AG09319 (cell line): ENCODE measurements around a stretch of chr2.

DNA sequence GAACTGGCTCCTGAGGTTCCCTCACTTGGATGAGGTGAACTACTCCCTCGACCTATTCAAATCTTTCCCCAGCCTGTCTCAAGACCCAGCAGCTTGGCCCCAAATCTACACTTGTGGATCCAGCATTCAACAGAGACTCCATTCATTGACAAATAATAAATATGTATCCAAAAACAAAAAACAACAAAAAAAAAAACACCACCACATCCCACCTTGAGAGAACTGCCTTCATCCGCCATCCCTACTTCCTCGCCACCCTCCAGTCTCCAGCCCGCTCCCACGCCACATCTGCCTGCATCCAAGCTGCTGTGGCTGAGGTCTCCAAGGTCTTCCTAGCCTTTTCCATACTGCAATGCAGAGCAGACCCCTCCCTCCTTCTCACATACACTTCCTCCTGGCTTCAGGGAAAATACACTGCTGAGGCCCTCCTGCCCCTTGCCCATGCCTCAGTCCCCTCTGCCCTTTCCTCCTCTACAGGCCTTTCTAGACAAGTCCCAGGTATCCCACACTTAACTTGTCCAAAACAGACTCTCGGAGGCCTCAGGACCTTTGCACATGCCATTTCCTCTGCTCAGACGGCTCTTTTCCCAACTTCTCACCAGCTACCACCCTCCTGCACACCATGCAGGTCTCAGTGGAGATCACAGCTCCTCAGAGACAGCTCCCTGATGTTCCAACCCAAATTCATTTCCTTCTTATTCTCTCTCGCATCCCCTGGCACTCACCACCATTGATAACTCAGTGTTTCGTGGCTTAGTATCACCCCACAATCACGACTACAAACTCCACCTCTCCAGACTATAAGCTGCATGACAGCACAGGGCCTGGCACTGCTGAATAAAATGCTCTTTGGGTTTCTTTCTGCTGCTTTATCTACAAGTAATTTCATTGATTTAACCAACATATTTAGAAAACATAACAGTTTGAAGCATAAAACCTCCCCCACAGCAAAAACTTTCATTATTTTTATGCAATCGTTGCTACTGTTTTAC lies 11.7 kb downstream of the TBC1D8 start:
- RRBS: no CpG with 5 or more reads among the region's 11 CpGs

- RRBS: no CpG with 5 or more reads among the region's 2 CpGs
These were observed 13.9 kb downstream of the CNOT11 start for GRCh38 chr2:101266585-101266901.

GRCh38 chr2:101268744-101269995 lies 16.5 kb downstream of the CNOT11 start:
- RRBS: no CpG with 5 or more reads among the region's 10 CpGs

DNA sequence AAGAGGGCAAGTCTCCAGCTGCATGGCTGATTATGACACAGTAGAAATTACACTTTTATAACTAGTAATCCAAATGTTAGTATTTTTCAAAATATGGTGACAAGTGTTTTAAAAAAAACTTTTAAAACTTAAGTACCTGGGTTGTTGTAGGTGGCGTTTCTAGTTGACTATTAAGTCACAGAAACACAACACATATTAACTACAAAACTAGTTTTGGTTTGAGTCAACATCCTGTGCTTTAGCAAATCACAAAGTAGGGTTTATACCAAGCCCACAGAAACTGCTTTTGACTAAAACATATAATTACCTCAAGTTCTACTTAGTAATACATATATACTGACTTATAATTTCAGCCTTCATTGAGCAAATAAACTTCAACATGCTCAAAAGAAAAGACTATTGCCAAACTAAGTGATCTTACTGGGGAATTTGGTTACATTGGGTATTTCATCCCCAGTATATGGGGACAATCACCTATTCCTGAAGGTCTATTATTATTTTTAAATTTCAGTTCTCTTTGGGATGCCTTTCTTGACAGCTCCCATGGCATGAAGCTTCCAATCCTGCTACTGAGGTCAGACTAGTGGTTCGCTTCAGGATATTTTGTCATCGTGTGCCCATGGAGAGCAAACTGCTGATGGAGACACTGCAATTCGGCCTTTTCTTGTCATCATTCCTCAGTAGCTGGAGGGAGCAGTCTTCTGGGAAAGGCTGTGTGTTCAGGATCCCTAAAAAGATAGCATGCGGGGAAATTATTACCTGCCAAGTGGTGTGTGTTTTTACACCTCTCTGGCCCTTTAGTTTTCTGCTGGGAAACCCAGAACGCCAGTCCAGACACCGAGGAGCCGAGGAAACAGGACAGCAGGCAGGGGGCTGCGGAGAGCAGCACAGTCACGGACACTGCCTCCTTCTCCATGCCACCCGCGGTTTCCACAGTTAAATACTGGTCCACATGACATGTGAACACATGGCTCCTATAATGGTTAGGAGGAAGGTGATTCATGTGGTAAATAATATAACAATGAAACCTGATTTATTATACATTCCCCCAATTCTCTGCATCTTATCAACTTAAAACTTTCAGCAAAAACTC lies 20.0 kb downstream of the CNOT11 start:
- RRBS: no CpG with 5 or more reads among the region's 12 CpGs

- RRBS: no CpG with 5 or more reads among the region's 2 CpGs
These were observed 2.9 kb upstream of the RNF149 start for GRCh38 chr2:101311380-101311801.

DNA sequence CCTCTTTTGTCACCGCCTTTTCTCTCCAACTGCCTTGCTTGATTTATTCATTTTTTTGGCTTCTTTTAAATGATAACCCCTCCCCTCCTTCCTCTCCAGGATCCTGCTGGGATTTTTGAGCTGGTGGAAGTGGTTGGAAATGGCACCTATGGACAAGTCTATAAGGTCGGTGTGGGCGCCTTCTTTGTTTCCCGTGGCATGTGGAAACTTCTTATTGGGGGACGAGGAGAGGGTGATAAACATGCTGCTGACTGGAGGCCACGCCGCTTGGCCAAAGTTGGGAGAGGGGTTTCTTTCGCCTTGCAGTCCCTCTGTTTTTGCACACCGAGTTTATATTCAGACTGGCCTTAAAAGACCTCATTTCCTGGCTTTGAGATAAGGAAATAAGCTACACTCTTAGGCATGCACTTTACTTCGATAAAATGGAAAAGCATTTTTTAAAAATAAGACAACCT lies 894 bp downstream of the MAP4K4 start:
- RRBS: no CpG with 5 or more reads among the region's 10 CpGs

GRCh38 chr2:101700226-101700865 lies 2.8 kb downstream of the MAP4K4 start:
- RRBS: no CpG with 5 or more reads among the region's 7 CpGs

DNA sequence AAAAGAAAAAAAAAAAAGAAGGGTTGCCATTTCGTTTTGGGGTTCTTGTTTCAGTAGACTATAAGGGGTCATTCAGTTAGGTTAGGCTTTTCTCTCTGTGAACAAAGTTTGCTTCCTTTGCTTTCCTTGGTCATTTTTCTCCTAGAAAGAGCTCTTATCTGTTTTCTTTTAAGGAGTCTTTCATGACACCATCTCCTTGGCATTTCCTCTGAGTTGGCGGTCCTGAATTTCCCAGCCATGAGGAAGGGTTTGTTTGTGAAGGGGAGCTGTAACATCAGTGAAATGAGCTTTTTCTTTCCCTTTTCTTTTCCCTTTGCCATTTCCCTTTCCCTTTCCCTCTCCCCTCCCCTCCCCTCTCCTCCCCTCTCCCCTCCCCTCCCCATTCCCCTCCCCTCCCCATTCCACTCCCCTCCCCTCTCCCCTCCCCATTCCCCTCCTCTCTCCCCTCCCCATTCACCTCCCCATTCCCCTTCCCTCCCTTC lies 61.7 kb downstream of the MAP4K4 start:
- RRBS: no CpG with 5 or more reads among the region's 2 CpGs

DNA sequence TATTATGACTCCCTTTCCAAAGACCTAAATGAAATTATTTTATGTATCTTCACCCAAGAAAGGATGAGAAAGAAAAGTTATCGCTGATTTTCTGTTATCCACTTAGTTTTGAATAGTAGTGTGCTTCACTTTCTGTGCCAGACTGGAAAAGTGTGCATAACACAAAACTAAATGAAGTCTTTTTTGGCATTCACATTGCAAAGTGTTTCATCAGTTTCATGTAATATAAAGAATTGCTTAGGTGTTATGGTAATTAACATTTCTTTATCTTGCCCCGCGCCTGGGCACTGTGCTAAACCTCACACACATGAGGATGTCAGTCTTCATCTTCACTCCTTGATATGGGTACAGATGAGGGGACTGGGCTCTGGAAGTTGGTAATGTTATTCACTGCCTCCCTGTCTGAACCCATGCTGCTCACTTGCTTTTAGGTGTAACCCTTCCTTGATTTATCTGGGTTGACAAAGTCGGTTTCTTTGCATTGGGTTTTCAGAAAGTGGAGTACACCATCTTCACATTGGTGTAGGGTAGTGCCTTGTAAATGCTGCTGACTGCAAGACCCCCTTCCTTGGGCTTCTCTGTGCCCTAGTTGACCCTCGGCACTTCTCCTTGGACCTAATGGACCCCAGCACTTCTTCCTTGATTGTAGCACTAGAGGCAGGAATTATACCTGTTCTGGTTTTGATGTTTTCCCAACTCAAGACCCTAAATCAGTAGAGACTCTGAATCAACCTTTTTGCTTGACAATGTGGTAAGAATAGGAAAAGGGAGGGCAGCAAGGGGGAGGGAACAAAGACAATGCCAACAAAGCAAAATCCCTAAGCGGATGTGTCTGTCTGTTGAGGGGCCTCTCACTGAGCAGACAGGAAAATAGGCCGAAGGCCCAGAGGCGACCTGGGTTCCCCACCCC lies 75.2 kb downstream of the MAP4K4 start:
- RRBS: no CpG with 5 or more reads among the region's 8 CpGs

DNA sequence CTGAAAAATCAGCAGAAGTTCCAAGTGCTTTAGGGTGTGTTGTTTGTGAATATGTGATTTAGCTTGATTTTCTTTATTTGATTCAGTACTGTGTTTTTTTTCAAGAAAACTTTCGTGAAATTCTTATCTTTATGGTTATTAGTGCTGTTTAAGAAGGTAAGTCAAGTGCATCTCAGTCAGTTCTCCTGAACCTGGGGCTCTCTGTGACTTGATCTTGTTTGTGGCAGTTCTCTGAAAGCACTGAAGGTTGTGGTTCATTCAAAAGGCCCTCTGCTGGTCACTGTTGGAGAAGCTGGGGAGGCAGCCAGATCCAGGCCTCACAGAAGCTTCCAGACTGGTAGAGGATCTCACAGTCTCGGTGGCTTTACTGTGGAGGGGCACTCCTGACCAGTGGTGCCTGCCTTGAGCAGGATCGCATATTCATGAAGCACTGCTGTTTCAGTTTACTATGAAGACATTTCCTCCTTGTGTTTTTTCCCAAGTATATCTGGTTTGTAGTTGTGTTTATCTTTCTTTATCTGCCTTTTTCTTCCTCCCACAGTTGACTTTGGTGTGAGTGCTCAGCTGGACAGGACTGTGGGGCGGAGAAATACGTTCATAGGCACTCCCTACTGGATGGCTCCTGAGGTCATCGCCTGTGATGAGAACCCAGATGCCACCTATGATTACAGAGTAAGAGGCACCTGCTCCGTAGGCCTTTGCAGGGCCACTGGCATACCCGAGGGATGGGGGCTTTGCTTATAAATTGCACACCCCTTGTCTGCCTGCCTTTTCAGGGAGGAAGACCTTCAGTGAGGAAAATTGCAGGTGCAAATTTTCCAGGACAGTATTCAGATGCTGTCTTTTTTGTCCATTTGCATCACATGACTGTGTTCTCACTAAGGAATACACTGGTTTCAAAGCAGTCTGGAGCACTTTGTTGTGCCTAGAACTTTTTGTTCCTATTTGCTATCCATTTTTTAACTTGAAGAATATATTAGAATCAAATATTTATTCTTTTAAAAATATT lies 134.0 kb downstream of the MAP4K4 start:
- RRBS: no CpG with 5 or more reads among the region's 8 CpGs

DNA sequence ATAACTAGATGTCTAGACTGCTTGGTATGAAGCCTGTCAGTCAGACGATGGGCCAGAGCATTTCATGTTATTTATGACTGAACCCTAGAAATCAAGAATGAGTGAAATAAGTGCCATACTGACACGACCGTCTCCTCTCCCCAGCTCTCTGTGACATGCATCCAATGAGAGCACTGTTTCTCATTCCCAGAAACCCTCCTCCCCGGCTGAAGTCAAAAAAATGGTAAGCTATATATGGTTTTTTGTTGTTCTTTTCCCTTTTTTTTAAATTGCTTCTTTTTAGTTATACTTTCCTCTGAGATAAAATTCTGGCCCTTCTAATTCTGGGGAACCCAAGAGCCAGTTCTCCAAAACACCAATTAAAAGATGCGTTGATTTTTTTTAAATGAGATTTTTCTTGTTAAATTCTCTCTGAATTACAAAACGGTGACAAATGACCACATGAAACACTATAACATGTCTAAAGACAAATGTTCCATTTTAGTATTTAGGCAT lies 138.3 kb downstream of the MAP4K4 start:
- RRBS: no CpG with 5 or more reads among the region's 6 CpGs

- RRBS: no CpG with 5 or more reads among the region's 4 CpGs
These were observed 144.8 kb downstream of the MAP4K4 start for GRCh38 chr2:101842333-101842734.

DNA sequence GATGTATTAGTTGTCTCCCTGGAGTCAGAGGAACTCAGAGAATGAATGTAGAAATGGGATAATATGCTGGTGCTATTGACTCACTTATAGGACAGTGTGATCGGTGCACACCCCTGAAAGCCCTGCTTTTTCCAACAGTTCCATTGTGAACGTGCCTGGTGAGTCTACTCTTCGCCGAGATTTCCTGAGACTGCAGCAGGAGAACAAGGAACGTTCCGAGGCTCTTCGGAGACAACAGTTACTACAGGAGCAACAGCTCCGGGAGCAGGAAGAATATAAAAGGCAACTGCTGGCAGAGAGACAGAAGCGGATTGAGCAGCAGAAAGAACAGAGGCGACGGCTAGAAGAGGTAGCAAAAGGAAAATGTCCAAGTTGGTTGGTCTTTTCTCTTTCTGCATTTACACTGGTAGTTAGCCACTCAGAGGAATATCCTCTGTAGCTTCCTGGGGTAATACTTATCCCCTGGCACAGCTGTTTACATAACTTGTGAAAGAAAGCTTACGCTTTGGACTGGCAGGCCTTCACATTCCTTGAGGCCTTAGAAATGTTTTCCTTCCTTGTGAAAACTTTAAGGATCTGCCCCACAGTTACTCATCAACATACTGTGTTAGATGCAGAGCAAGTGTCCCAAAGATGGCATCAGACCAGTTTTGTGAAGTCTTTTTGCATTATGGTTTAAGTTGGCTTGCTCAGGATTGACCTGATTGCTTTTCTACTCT lies 146.6 kb downstream of the MAP4K4 start:
- RRBS: no CpG with 5 or more reads among the region's 12 CpGs

GRCh38 chr2:101892249-101892816 lies 99.4 kb upstream of the IL1R2 start:
- RRBS: no CpG with 5 or more reads among the region's 4 CpGs

GRCh38 chr2:102006392-102006633 lies 14.6 kb downstream of the IL1R2 start:
- RRBS: no CpG with 5 or more reads among the region's 5 CpGs

- RRBS: no CpG with 5 or more reads among the region's 10 CpGs
These were observed 43.2 kb downstream of the IL1R2 start for GRCh38 chr2:102034887-102035341.

- RRBS: no CpG with 5 or more reads among the region's 2 CpGs
These were observed 50.3 kb downstream of the IL1R2 start for GRCh38 chr2:102041952-102042564.

- RRBS: no CpG with 5 or more reads among the region's 8 CpGs
These were observed 70.4 kb downstream of the IL1R2 start for GRCh38 chr2:102061903-102062760.

DNA sequence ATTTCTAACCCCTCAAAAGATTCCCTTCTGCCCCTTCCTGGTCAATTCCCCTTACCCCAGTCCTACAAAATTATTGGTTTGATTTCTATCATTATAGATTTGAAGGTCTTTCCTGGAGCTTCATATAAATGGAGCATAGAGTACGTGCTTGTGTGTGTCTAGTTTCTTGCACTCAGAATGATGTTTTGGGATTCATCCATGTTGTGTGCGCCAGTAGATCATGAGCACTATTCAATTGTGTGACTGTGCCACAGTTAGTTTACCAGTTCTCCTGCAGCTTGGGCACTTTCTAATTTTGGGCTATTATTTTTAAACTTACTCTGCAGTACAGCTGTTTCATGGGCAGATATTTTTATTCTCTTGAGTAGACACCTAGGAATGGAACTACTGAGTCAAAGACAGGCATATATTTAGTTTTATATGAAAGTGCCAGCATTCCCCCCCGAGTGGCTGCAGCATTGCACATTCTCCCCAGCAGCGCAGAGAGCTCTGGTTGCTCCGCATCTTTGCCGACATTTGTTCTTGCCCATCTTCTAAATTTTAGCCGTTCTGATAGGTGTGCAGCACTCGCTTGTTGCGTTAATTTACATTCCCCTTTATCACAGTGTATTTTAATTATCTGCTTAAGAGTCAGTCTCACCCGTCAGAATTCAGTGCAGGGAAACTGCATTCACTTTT lies 74.8 kb downstream of the IL1R2 start:
- RRBS: no CpG with 5 or more reads among the region's 10 CpGs

DNA sequence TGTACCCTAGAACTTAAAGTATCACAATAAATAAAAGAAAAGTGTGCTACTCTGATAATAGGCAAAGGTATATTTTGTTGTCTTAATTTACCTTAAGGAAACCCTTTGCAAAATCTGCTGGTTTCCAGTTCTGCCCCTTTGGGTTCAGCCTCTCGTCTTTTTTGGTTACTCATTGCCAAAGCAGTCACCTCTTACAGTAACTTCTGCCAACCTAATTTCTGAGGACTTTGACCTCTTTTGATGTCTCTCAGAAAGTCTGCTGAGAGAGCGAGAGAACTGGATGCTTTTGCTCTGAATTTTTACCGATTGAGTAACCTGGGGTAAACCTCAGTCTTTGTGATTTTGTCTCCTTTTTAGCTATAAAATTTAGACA lies 34.9 kb upstream of the IL1R1 start:
- RRBS: no CpG with 5 or more reads among the region's 3 CpGs